Mesenchymal stem cell of the bone marrow (primary cell): ENCODE results near the gene CCNE1.

DNA sequence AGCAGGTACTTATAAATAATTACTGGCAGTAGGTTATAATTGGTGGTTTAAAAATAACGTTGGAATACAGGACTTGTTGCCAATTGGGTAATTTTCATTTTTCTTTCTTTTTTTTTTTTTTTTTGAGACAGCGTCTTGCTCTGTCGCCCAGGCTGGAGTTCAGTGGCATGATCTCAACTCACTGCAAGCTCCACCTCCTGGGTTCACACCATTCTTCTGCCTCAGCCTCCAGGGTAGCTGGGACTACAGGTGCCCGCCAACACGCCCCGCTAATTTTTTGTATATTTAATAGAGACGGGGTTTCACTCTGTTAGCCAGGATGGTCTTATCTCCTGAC is 93.7 kb downstream of the ZNF486 start:
- CAGE, long polyA plus RNA, result no peak

- CAGE, long polyA plus RNA, result no peak
Measured at GRCh38 chr19:20431420-20432108, 134.0 kb downstream of the ZNF737 start.

DNA sequence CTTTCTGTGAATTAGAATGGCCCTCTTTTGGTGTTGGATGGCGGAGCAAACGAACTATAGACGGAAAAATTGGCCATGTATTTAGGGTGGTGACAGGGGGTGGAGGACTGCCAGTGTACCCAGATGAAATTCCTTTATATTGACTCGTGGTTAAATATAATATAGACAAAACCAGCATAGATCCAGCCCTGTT is 46.9 kb upstream of the ZNF737 start:
- CAGE, long polyA plus RNA, result no peak

DNA sequence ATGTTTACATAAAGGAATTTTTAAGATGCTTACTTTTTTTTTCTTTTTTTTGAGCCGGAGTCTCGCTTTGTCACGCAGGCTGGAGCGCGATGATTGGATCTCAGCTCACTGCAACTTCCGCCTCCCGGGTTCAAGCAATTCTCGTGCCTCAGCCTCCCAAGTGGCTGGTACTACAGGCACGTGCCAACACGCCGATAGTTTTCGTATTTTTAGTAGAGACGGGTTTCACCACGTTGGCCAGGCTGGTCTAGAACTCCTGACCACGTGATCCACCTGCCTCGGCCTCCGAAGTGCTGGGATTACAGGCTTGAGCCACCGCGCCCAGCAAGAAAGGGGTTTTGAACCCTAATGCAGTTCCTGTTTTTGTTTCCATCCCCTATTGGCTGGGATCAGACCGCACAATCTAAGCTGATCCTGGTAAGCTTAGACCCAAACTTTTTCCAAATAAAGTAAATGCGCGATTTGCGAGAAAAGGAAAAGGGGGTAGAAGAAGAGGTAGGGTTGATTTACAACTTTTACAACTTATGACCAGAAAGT is 909 bp downstream of the ZNF626 start:
- CAGE, long polyA plus RNA, result no peak

DNA sequence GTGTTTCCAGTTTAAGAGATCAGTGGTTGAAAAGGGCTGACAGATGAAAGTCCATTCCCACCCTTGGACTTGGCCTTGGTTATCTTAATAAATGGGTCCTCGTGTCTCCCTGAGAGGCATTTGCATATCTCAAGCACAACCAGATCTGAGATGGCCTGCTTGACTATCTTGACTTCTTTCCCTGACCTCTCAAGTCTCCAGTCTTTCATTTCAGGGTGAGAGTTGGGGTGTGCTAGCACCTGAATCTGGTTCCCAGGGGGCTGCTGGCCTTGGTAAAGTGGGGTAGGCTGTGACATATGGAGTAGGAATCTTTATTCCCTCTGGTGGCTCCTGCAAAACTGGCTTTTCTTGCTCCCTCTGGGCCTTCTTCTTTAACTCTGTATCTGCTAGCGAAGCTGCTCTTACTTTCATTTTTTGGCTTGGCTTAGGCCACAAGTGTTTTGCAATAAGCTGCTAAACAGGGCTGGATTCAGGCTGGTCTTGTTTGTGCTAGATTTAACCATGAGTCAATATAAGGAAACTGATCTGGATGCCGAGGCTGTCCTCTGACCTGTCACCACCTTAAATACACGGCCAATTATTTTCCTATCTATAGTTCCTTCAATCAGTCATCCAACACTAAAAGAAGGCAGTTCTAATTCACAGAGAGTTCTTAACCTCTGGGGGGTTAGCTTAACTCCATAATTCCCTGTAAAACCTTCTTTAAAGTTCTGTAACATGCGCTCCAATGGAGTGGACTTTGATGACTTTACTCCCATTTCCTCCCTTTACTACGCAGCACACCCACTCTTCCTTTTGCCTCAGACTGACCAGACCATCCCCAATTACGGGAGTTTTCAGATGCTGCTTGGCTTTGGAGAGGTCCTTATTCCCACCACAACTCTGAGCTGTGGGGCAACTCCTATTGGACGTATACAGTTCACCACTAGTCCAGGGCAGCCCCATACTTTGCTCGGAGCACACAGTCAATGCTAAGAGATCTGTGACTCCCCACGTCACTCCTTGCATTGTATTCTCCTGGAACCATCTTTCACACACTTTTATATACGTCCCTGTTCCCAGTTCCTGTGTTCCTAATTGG is 42.5 kb downstream of the ZNF493 start:
- CAGE, long polyA plus RNA, result no peak

- CAGE, long polyA plus RNA, result no peak
Measured at GRCh38 chr19:21584482-21585001, 79.1 kb downstream of the ZNF429 start.

DNA sequence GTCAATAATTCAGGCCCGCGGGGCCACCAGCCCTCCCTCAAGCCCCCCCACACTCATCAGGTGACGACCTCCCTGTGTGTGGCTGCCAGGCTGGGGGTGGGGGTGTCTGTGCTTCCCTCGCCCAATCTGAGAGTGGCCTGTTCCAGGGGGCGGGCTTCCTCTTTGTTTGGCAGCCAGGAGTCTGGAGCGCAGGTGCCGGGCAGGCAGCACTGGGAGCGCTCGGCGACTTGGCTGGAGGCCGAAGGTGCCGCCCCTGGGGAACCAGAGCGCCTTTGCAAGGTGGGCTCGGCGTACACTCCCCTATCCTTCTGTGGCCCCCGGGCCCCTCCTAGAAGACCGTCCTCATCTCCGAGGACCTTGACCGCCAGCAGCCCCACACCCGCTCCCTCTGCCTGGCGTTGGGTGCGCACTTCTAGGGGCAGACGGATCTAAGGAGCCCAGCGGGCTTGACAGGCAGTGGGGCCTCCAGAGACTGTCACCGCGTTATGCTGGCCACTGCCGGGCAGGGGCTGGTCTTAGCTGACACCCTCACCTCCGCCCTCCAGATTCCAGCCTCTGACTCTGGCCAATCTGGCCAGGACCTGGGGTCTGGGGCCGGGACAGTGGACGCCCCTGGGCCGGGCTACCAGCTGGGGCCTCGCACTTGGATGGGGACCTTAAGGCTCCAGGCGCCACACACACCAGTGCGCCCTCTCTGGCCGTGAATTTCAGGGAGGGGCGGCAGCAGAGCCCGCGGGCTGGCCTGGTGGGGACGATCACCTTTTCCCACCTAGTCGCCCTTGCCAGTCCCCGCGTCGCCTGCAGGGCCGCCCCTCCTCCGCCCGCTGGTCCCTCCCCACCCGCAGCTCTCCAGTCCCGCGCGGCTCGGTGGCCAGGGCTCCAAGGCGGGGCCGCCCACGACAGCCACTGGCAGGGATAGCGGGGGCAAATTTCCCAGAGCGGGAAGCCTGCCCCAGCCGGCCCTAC is 5.7 kb upstream of the ZNF98 start:
- CAGE, long polyA plus RNA, result no peak

DNA sequence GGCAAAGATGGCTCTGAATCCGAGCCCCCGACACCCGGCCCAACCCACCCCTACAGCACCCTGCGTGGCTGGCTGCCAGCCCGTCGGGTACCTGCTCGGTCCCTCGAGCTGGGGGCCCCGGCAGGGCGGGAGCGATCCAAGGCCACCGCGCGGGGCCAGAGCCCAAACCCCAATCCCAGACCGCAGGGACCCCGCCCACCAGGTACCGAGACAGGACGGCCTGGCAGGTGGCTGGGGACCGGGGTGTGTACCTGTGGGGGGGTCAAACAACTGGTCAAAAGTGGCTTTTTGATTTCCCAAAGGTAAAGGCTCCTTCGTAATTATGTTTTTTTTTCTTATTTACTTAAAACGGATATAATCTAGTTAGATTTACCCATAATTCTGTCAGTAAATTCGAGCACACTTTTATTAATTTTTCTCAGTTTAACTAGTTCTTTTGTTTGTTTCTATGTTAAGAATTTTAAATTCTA is 6.4 kb upstream of the ZNF98 start:
- CAGE, long polyA plus RNA, result no peak

- CAGE, long polyA plus RNA, result no peak
Measured at GRCh38 chr19:22532179-22532968, 101.8 kb upstream of the ZNF492 start.

DNA sequence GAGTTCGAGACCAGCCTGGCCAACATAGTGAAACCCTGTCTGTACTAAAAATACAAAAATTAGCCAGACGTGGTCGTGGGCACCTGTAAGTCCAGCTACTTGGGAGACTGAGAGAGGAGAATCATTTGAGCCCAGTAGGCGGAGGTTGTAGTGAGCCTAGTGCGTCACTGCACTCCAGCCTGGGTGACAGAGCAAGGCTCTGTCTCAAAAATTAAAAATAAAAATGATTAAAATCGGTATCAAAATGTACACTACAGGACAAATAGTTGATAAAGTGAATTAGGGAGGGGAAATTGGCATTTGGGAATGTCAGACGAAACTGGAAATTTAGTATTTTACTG is 1.5 kb downstream of the ZNF91 start:
- CAGE, long polyA plus RNA, result no peak

- CAGE, long polyA plus RNA, result no peak
Measured at GRCh38 chr19:23666065-23666629, 20.9 kb downstream of the ZNF675 start.

- CAGE, long polyA plus RNA, result no peak
Measured at GRCh38 chr19:23909215-23909508, 5.5 kb upstream of the ZNF726 start.

- CAGE, long polyA plus RNA, result no peak
Measured at GRCh38 chr19:23986620-23987141, 72.0 kb downstream of the ZNF726 start.

DNA sequence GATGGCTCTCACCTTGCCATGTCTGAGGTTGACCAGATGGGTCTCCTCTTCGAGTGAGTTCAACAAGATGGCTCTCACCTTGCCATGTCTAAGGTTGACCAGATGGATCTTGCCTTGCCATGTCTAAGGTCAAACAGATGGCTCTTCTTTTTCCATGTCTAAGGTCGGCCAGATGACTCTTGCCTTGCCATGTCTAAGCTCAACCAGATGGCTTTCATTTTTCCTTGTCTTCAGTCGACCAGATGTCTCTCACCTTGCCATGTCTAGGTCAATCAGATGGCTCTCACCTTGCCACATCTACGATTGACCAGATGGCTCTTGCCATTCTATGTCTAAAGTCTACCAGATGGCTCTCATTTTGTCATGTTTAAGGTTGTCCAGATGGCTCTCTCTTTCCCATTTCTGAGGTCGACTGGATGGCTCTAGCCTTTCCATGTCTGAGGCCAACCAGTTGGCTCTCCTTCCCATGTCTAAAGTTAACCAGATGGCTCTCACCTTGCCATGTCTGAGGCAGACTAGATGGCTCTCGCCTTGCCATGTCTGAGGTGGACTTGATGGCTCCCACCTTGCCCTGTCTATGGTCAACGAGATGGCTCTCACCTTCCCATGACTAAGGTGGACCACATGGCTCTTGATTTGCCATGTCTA is 1440.4 kb downstream of the UQCRFS1 start:
- CAGE, long polyA plus RNA, result no peak

GRCh38 chr19:28542753-28543345 is 670.1 kb downstream of the UQCRFS1 start:
- CAGE, long polyA plus RNA, result no peak

DNA sequence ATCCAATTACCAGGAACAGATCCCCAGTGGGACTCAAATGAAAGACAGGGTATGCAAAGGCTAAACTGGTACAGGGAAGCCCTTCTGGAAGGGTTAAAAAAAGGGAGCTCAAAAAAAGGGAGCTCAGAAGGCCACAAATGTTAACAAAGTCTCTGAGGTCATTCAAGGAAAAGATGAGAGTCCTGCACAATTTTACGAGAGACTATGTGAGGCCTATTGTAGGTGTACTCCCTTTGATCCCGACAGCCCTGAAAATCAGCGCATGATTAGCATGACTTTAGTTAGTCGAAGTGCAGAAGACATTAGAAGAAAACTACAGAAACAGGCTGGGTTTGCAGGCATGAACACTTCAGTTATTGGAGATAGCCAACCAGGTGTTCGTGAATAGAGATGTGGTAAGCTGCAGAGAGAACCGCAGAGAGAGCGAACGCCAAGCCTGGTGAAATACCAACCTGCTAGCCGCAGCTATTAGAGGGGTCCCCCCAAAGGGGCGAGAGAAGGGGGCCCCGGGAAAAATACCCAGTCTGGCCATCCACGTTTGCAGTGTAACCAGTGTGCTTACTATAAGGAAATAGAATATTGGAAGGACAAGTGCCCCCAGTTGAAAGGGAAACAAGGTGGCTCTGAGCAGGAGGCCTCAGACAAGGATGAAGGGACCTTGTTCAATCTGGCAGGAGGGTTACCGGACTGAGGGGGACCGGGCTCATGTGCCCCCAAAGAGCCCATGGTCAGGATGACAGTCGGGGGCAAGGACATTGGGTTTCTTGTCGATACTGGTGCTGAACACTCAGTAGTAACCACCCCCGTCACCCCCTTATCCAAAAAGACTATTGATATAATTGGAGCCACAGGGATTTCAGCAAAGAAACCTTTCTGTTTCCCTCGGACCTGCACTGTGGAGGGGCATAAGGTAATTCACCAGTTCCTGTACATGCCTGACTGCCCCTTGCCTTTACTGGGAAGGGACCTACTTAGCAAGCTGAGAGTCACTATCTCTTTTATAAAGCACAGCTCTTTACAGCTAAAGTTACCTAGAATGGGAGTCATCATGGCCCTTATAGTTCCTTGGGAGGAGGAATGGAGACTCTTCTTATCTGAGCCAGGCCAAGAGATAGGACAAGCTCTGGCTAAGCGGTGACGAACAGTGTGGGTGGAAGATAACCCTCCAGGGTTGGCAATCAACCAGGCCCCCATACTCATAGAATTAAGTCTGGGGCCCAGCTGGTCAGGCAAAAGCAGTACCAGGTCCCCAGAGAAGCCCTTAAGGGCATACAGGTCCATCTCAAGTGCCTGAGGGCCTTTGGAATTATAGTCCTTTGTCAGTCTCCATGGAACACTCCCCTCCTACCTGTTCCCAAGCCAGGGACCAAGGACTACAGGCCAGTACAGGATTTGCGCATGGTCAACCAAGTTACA is 604.0 kb downstream of the UQCRFS1 start:
- CAGE, long polyA plus RNA, result no peak

DNA sequence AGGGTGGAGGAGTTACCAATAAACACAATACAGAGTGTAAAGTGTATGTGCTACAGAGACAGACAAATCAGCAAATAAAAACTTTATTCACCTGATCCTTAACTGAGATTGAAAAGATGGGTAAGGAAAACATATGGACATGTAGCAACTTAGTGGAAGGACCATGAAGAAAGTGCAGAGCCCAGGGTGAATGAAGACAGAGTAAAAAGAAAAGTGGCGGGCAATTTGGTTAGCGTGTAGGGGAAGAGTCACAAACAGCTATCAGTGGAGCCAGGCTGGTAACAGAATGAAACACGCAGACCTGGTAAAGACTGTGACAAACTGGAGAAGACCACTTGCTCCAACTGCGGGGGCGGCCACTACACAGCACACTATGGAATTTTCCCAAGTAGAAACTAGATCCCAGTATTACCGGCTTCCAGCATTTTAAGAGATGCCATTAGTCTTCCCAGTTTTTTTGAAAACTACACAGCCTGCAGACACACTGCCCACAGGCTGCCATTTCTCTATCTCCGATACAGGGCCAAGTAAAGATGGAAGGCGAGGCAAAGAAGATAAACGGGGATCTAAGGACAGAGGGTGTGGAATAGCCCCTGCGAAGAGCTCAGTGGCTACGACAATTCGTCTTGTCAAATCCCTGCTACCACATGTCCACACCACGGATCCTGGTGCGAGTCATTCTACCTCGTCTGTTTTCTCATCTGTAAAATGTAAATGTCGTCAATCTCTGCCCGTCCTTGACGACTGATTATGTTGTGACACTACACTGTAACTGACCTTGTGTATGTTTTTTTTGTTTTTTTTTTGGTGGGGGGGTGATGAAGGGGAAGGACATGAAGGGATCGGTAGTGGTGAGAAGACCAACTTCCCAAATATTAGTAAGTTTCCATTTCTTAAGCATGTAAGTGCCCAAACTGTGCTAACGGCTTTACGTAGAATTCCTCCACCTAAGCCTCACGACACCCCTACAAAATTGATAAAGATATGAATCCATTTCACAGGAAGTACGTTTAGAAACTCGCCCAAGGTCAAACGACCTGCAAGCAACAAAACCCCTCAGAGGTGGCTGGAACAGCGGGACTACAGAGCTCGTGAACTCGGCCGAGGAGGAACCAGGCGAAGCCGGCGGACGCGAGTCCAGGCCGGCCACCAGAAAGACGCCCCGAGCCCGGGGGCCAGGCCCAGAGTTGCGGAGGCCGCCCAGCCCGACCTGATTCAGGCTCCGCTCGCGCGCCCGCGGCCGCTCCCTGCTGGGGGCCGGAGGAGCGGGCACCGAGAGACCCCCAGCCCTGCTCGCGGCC is 912 bp downstream of the UQCRFS1 start:
- CAGE, long polyA plus RNA, result no peak

- CAGE, long polyA plus RNA, result no peak
Measured at GRCh38 chr19:29605007-29606119, 720 bp upstream of the POP4 start.

GRCh38 chr19:29724751-29725257 is 9.7 kb upstream of the C19orf12 start:
- CAGE, long polyA plus RNA, result no peak

- CAGE, long polyA plus RNA, result no peak
Measured at GRCh38 chr19:29811263-29812339, at the start of gene CCNE1. Gene CCNE1, plus strand, starts transcription at chr19:29811991.